Placental pericyte (primary cell): Measurements from ENCODE around the genes CRYBG3, OR5H15, OR5K2, COL8A1 and ABI3BP.

GRCh38 chr3:94036415-94036956 is 8.1 kb upstream of the STX19 start:
- CAGE, long polyA plus RNA = no peak

DNA sequence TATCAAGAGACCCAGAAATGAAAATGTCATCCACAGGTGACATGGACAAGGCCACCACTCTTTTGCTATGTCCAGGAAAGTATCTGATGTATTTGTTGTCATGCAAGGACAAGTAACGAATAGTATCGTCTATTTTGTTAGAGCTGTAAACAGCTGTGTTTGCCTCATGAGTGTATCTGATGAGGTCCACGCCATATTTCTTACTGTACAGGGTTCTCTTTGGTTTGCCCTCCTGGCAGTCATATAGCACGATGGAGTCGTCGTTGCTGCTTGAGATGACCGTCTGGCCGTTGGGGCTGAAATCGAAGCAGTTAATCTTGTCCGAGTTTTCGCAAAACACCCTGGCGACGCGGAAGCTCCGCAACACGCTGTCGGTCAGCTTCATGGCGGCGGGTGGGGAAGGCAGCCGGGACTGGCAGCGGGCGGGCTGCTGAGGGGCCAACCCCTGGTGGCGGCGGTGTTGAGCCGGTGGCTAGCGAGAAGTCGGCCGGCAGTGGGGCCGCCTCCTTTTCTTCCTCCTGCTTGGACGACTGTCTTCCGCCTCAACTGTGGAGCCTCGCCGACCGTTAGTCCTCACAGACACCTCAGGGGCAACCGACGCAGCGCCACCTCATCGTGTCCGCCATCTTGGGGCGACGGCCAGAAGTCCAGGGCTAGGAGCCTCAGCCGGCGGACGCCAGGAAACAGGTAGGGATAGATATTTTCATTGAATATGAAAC is 874.9 kb downstream of the NSUN3 start:
- CAGE, long polyA plus RNA = no peak

DNA sequence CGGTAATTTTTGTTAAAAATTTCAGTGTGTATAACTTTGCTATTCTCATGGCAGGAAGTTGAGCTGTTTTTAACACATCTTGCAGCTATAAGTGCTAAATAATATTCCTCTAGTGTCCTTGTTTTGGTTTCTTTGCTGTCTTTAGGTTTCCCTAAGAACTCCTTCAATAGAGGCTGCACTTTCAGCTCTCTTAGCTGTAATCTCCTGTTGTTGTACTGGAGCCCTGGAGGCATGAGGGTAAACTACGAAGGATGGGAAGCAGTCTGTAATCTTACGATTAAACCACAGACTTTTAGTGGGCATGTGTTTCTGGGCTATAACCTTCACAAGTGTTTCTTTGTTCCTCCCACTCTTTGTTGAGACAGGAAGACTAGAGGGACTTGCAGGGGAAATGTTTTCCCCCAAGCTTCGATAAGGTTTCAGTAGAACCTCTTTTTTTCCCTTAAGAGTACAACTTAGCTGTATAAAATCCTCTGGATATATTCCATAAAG is 1058.0 kb downstream of the NSUN3 start:
- CAGE, long polyA plus RNA = no peak

- CAGE, long polyA plus RNA = no peak
These were observed 197.2 kb upstream of the EPHA6 start for GRCh38 chr3:96617088-96617601.

GRCh38 chr3:97481499-97481940 is 283.0 kb upstream of the ARL6 start:
- CAGE, long polyA plus RNA = no peak

GRCh38 chr3:97821729-97822930 is at the start of gene CRYBG3:
TSS of gene CRYBG3 (plus strand) at chr3:97822011.
- CAGE, long polyA plus RNA = no peak

- CAGE, long polyA plus RNA = no peak
These were observed at the start of gene OR5H15 for GRCh38 chr3:98166507-98166992. TSS of gene OR5H15 (plus strand) at chr3:98166696.

GRCh38 chr3:98497490-98497957 is at the start of gene OR5K2:
TSS of gene OR5K2 (plus strand) at chr3:98497681.
- CAGE, long polyA plus RNA = no peak

GRCh38 chr3:98521274-98521847 is 1.3 kb downstream of the CLDND1 start:
- CAGE, long polyA plus RNA = no peak

- CAGE, long polyA plus RNA = no peak
These were observed 24.3 kb downstream of the GPR15 start for GRCh38 chr3:98555658-98556937.

DNA sequence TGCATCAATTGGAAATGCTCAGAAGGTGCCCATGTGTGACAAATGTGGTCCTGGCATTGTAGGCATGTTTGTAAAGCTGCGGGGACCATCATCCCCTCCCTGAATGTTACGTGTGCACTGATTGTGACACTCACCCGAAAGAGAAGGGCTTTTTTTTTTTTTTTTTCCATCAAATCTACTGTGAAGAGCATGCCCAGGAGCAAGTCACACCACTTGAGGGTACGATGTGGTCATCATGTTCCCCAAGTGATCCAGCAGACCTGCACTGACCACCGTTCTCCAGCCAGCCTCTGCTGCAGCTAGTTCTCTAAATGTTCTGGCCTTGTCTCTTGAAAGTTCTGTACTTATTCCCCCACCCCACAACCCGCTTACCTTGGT is 19.8 kb downstream of the ST3GAL6 start:
- CAGE, long polyA plus RNA = no peak

- CAGE, long polyA plus RNA = no peak
These were observed 79.6 kb upstream of the DCBLD2 start for GRCh38 chr3:98980753-98981812.

- CAGE, long polyA plus RNA = no peak
These were observed at the start of gene COL8A1 for GRCh38 chr3:99638182-99638947. TSS of gene COL8A1 (plus strand) at chr3:99638594.

GRCh38 chr3:99640145-99640862 is 1.9 kb downstream of the COL8A1 start:
- CAGE, long polyA plus RNA = no peak

DNA sequence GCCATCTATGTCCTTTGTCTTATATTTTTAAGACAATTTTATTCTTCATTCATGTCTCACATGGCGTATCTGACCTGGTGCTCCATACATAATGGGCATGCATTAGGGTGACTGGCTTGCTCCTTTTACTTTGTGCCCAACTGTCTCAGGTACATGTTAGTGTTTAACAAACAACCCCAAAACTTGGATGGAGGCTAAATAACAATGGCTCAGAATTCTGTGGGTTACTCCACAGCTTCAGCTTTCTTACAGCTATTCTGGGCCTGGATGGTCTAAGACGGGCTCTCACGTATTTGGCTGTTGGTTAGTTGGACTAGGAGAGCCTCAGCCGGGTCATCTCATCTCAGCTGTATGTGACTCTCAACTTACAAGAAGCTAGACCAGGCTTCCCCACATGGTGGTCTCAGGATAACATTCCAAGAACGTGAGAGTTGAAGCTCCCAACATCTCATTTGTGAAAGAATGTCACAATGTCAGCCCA is 116.1 kb downstream of the CMSS1 start:
- CAGE, long polyA plus RNA = no peak

DNA sequence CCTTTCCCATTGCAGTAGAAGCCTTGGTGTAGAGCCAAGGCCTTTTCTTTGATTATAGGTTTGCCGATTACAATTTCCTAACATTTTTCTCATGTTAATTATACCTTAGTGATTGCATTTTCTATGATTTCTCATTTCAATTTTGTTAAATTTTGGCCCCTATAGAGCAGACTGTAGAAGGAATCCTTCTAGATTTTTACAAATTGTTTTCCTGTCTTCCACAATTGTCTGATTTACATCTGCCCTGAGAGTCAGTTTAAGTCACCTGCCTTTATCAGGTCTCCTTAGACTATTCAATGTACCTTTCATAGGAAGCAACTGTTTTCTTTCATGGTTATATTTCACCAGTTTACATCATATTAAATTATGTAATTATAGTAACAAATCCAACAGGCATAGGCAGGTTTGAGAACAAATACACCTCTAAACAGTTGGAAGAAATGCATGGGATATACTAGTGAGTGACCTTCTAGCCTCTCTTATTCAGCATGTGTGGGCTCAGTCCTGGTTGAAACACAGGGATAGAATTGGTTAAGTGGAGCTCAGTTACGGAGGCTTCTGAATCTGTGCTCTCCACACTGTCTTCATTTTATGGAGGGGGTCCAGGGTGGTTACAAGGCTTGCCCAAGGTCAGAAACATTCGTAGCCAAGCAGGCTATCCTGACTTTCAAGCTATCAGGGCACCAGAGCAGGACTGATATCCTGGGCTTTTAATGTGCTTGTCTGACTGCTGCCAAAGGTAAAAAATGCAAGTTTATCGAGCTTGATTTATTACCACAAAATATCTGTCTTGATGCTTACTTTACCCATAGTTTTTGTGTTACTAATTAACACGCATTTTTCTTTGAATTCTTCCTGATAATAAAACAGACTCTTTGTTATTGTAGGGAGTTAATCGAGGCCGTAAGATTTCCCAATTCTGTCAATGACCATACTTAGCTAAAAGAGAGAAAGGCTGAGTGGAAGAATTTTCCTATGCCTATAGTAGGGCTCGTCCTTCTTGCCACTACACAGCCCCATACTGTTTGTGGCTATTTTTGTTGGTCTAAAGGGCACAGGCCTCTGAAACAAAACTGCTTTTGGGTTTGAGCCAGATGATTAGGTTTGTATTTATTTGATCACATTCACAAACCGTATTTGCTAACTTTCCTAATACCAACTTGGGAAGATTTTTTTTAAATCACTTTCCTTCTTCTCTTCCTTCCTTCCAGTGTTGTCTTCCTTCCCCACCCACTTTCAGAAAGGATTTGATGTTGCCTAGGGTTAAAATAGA is 89.6 kb downstream of the FILIP1L start:
- CAGE, long polyA plus RNA = no peak

GRCh38 chr3:100330085-100330586 is 4.4 kb upstream of the NIT2 start:
- CAGE, long polyA plus RNA = no peak

GRCh38 chr3:100364677-100365697 is 30.4 kb downstream of the NIT2 start:
- CAGE, long polyA plus RNA = no peak

DNA sequence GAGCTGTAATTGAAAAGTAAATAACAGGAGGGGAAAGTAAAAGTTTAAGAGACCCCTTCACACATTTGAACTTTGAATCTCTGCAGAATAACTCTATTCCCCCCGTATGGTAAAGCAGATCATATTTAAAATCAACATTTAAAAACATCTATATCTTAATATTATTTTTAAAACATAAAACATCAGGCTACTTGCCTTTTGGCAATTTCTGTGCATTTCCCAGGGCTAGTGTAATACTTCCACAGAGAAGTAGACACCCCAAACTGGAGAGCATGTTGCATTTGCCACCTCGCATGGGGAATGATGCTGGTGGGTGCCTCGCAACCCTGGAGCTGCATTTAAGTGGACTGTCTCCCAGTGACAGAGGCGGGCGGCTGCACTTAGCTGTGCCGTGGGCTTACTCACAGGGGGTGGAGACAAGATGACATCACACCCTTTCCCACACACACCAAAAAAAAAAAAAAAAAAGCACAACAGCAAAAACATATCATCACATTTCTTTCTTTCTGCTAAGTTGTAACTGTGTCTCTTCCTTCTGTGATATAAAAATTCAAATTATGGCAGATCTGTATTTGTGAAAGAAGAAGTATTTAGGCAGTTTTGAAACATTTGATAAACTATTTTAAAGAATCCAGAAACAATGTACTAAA is at the start of gene ABI3BP:
ABI3BP (minus strand) TSS at position 311 of the 650 bp plus-strand sequence.
- CAGE, long polyA plus RNA = no peak

DNA sequence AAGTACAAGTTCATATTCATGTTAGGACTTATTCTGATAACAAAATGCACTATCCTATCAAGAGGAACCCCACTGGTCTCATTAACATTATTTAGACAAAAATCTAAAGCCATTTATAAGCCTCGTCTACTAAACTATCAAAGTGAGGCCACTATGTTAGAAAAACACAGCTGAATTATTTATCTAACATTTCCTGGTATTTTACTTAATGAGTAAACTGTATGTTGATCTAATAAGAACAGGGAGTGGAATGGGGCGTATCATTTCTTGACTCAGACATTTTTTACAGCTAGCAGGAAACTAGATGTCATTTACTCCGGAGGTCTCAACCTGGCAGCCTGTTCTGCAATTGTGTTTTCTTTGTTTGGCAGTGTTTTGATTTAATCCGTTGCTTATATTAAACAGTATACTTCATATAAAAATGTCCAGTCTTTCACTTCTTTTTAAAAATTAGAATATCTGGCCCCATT is 79.0 kb upstream of the ABI3BP start:
- CAGE, long polyA plus RNA = no peak